ENCODE results near the gene SMIM38.

- PRO-cap = no peak
- RAMPAGE, long total RNA, 2 experiments = no peak in any of the 2 experiments
These were observed 18.5 kb downstream of the TPCN2 start for GRCh38 chr11:69067284-69067666.

- PRO-cap = no peak
- RAMPAGE, long total RNA, 2 experiments = no peak in any of the 2 experiments
These were observed 47.4 kb upstream of the SMIM38 start for GRCh38 chr11:69108428-69108627.

DNA sequence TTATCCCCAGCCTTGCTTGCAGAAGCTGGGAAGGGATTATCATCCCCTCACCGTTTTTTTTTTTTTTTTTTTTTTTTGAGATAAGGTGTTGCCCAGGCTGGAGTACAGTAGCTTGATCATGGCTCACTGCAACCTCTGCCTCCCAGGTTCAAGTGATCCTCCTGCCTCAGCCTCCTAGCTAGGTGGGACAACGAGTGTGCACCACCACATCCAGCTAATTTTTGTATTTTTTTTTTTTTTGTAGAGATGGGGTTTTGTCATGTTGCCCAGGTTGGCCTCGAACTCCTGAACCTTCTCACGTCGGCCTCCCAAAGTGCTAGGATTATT, 1.9 kb upstream of the SMIM38 start:
- PRO-cap = no peak
- RAMPAGE, long total RNA, 2 experiments = no peak in any of the 2 experiments

- PRO-cap = no peak
- RAMPAGE, long total RNA, 2 experiments = no peak in any of the 2 experiments
These were observed at the start of gene SMIM38 for GRCh38 chr11:69155802-69156499. SMIM38 (plus strand) TSS chr11:69155935.

DNA sequence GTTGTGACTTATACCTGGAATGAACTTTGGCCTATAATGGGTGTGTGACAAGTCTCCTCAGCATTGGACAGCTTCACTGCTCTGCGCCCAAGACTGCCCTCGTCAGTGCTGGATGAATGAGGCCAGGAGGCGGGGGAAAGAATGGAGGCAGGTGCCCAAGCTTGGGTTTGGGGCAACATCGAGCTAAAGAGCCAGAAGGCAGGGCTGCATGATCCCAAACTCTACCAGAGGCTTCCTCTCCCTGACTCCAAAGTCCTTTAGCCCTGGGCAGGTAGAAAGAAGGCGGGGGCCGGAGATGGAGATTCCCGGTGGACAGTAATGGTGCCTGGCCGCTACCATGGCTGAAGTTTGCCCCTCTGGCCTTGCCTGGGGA, 34.1 kb downstream of the SMIM38 start:
- PRO-cap = no peak
- RAMPAGE, long total RNA, 2 experiments = no peak in any of the 2 experiments

GRCh38 chr11:69301444-69302404, 7.8 kb downstream of the MYEOV start:
- PRO-cap = no peak
- RAMPAGE, long total RNA, 2 experiments = no peak in any of the 2 experiments

DNA sequence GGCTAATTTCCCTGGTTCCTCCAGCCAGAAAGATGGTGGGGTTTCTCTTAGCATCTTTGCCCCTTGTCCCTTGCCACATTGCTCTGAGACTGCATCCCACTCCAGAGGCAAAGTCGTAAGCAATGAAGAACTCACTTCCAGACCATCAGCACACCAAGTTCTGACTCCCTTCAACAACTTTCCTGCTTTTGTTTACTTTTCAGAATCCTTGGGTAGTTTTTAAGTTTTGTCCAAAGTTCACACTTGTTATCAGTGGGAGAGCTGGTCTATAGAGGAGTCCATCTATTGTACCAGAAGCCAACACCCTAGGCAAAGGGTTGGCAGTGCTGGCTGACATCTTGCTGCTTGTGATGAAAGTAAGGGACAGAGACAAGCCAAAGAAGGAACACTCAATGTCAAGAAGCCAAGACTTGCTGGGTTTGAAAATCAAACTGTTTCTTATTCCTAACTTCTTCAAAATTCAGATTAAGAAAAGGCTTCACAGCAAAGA, 165.9 kb downstream of the MYEOV start:
- PRO-cap = no peak
- RAMPAGE, long total RNA, 2 experiments = no peak in any of the 2 experiments

GRCh38 chr11:69464483-69464984, 170.6 kb downstream of the MYEOV start:
- PRO-cap = no peak
- RAMPAGE, long total RNA, 2 experiments = no peak in any of the 2 experiments

DNA sequence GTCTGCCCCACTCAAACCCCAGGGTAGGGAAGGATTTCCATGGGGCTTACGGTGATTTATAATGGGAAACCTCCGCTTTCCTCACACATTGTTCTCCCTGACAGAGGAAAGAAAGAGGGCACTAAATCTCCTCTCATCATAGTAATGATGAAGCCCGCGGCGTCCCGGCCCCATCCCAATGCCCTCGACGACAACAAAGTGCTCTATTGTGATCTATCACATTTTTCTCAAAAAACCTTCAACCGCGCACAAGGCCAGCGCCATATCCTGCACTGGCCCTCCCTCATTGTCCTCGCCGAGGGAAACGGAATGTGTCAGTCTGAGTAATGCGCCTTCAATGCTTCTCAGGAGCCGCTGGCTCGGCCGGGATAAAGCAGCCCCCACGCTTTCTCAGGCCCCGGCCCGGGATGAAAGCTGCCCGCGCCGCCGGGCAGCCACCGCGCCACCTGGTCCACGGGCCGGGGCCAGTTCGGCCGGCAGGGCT, 169.7 kb upstream of the CCND1 start:
- PRO-cap = no peak
- RAMPAGE, long total RNA, 2 experiments = no peak in any of the 2 experiments

DNA sequence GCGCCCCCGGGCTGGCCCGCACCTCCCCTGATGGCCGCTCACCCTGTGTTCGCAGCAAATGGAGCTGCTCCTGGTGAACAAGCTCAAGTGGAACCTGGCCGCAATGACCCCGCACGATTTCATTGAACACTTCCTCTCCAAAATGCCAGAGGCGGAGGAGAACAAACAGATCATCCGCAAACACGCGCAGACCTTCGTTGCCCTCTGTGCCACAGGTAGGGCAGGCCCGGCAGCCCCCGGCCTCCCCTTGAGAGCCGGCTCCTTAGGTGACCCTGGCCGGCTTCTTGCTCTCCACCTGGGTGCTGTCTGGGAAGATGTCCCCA, 2.8 kb downstream of the CCND1 start:
- PRO-cap = no peak
- RAMPAGE, long total RNA, 2 experiments = no peak in any of the 2 experiments

DNA sequence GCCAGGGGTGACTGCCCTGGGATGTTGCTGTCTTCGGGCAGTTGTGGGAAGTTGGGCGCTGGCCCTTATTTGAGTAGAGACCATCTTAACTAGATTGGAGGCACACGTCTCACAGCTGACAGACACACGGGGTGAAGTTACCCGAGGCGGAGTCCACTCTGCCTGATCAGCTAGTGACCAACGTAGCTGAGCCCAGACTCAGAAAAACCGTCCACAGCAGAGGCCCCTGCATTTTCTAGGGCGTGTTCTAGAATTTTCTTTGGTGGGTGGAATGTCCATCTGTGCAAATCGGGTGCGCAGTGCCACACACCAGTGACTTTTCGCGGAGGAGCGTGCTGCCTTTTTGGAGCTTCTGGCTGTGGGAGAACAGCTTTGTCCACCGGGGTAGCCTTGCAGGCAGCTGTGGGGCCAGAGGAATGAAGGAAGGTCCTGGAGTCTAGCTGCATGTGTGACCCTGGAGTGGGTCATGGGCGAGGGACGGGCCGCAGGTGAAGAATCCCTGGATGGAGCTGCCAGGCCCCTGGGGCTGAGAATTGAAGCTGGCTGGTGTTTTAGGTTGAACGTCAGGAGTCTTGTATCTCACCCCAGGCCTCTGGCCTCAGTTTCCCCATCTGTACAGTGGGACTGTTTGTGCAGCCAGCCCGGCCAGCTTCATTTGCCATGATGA, 8.5 kb downstream of the CCND1 start:
- PRO-cap = no peak
- RAMPAGE, long total RNA, 2 experiments = no peak in any of the 2 experiments

- PRO-cap = no peak
- RAMPAGE, long total RNA, 2 experiments = no peak in any of the 2 experiments
These were observed 8.4 kb upstream of the FGF19 start for GRCh38 chr11:69712089-69712792.

DNA sequence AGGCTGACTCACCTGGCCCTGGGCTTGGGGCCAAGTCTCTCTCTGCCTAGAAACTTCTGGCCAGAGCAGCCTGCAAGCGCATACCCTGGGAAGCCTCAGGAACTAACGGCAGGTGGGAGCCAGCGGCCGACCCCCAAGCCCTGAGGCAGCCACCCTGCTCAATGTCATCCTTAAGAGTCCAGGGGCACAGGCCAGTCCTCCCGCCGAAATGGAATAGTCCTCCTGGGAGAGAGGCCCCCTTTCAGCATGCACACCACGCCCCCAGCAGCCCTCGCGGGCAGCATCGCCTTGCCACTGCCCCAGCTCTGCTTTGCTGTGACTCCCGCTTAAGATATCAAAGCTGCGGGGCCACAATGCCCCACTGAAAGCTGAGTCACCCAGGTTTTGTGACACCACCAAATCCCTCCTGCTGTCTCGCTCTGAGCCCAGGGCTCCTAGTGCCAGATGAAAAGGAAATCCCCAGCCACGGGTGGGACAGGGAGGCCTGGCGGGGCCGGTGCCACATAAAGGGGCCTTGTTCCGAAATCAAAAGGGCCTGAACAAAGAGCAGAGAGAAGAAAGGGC, 21.3 kb upstream of the FGF3 start:
- PRO-cap = no peak
- RAMPAGE, long total RNA, 2 experiments = no peak in any of the 2 experiments

DNA sequence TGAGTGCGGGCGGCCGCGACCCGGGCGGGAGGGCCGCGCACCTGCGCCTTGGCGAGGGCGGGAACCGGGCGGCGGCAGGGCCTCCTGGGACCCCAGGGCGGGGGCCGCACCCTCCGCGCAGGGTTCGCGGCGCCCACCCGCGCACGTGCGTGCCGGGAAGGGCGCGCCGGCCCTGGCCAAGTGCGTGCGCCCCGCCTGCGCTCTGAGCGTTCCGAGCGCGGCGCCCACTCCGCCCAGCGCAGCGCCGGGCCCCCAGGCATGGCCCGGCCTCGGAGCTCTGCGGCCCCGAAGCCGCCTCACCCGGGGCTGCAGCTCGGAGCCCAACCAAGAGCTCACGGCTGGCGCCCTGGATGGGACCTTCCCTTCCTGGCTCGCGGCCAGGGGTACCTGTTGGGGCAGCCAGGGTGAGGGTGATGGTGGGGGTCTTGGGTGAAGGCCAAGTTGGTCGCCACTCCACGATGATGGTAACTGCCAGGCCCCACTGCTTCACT, 644 bp downstream of the ANO1 start:
- PRO-cap = no peak
- RAMPAGE, long total RNA, 2 experiments = no peak in any of the 2 experiments

GRCh38 chr11:70111988-70112488, 33.9 kb downstream of the ANO1 start:
- PRO-cap = no peak
- RAMPAGE, long total RNA, 2 experiments = no peak in any of the 2 experiments

DNA sequence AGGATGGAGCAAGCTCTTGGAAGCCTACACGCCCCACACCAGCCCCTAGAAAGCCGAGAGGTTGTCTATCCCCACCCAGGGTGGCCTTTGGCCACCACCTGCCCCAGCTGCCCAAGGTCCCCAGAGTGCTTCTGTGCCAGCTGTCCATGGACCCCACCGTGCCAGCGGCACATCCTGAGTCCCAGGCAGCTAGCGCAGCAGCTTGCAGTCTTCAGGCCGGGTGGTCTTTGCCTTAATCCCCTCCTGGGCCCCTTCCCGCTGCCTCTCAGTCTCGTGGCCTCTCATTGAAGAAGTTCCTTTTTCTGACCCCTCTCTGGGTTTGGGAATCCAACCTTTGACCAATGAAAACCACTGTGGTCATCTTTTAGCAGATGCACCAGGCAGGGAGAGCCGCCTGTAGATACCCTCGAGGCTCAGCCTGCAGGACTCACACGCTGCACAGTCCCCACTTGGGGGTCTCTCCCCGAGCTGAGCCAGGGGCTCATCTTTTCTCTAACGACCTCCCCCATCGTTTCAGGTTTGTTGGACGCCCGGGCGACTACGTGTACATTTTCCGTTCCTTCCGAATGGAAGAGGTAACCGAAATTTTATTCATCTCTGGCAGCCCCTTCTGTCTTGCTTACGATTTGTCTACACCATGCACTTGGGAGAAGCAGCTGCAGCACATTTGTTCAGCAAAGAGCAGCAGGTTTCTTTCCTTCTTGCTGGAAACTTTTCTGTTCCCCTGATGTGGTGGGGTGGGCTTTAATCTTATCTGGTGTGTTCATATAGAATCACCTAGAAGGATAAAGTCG, 40.1 kb upstream of the FADD start:
- PRO-cap = no peak
- RAMPAGE, long total RNA, 2 experiments = no peak in any of the 2 experiments

- PRO-cap = no peak
- RAMPAGE, long total RNA, 2 experiments = no peak in any of the 2 experiments
These were observed 14.6 kb upstream of the FADD start for GRCh38 chr11:70188419-70188954.

- PRO-cap = no peak
- RAMPAGE, long total RNA, 2 experiments = no peak in any of the 2 experiments
These were observed 23.2 kb upstream of the PPFIA1 start for GRCh38 chr11:70247207-70247793.

GRCh38 chr11:70661618-70662488, 263.5 kb downstream of the CTTN start:
- PRO-cap = no peak
- RAMPAGE, long total RNA, 2 experiments = no peak in any of the 2 experiments

GRCh38 chr11:70825712-70826258, 426.6 kb downstream of the SHANK2 start:
- PRO-cap = no peak
- RAMPAGE, long total RNA, 2 experiments = no peak in any of the 2 experiments